H1 (cell line): ENCODE measurements around the genes ITGAE and ATP2A3.

DNA sequence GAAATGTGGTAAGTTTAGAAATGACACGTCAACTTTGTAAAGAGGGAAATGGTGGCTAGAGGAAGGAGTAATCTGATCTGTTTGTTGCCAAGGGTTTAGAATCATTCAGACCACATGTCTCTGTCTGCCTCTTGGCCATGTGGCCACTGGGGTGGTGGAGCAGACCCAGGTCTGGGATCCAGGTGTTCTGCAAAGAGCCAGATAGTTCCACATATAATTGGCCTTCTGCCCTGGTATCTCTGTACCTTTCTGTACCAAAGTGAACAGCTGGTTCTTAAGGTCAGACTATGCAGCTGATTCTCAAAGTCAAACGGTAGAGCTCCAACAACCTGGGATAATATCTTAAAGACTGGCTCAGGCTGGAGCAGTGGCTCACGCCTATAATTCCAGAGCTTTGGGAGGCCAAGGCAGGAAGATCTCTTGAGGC, 3.7 kb downstream of the CTNS start:
- RRBS = no CpG with 5 or more reads among the region's 3 CpGs
CAGE:
- cytosol, long polyA plus RNA = no peak
- long polyA plus RNA = no peak
- nucleus, long polyA plus RNA = no peak

DNA sequence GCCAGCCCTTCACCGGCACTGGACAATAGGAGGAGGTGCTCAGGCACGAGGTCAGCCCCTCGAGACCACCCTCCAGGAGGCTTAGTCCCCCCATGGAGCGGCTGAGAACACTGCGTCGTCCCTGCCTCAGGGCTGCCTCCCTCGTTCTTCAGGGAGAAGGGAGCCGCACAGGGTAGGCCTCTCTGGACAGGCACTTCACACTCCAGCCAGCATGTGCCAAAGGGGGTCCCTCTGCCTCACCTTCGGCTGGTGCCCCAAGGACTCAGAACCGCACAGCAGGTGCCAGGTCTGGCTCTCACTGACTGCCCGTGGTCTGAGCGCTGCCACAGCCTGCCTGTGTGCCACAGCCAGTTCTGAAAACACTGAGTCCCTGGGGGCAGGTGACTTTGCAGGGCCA, 7.1 kb downstream of the P2RX5 start:
- RRBS = no CpG with 5 or more reads among the region's 12 CpGs
CAGE:
- cytosol, long polyA plus RNA = no peak
- long polyA plus RNA = no peak
- nucleus, long polyA plus RNA = no peak

- RRBS = no CpG with 5 or more reads among the region's 14 CpGs
CAGE:
- cytosol, long polyA plus RNA = no peak
- long polyA plus RNA = no peak
- nucleus, long polyA plus RNA = no peak
Observed at GRCh38 chr17:3796398-3796851, 4.6 kb downstream of the ITGAE start.

- RRBS = no CpG with 5 or more reads among the region's 13 CpGs
CAGE:
- cytosol, long polyA plus RNA = no peak
- long polyA plus RNA = no peak
- nucleus, long polyA plus RNA = no peak
Observed at GRCh38 chr17:3800950-3801414, at the start of gene ITGAE. ITGAE (minus strand) TSS chr17:3801188.

DNA sequence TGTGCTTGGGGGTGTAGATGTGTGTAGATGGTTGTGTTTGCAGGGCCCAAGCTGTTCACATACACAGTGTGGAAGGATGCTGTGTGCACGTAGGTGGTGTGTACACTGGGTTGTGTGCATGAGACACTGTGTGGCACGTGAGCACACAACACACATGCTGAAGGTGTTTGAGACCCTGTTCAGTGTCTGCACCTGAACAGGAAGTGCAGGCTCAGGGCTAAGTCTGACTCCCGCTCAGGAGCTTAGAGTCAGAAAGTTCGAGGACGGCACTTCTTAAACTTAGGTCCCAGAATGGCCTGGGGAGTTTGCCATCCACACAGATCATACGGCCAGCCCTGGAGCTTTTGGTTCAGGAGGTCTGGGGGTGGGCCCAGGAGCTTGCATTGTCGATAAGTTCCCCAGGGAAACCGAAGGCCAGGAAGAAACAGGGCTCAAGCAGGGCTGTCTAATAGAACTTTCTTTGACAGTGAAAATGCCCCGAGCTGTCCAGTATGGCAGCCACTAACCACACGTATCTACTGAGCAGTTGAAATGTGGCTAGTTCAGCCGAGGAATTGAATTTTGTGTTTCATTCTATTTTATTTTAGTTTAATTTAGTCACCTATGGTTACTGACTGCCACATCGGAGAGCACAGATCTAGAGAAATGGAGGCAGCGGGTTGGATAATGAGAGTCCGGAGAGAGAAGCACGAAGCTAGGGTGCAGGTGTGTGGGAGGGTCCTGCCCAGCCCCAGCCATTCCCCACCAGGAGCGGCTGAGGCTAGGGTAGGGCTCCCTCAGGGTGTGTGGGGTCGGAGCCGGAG, 4.2 kb upstream of the CAMKK1 start:
- RRBS = 85% methylated on average over 1 of the region's 18 CpGs
CAGE:
- cytosol, long polyA plus RNA = no peak
- long polyA plus RNA = no peak
- nucleus, long polyA plus RNA = no peak

GRCh38 chr17:3905064-3905705, 11.1 kb downstream of the P2RX1 start:
- RRBS = no CpG with 5 or more reads among the region's 16 CpGs
CAGE:
- cytosol, long polyA plus RNA = no peak
- long polyA plus RNA = no peak
- nucleus, long polyA plus RNA = no peak

DNA sequence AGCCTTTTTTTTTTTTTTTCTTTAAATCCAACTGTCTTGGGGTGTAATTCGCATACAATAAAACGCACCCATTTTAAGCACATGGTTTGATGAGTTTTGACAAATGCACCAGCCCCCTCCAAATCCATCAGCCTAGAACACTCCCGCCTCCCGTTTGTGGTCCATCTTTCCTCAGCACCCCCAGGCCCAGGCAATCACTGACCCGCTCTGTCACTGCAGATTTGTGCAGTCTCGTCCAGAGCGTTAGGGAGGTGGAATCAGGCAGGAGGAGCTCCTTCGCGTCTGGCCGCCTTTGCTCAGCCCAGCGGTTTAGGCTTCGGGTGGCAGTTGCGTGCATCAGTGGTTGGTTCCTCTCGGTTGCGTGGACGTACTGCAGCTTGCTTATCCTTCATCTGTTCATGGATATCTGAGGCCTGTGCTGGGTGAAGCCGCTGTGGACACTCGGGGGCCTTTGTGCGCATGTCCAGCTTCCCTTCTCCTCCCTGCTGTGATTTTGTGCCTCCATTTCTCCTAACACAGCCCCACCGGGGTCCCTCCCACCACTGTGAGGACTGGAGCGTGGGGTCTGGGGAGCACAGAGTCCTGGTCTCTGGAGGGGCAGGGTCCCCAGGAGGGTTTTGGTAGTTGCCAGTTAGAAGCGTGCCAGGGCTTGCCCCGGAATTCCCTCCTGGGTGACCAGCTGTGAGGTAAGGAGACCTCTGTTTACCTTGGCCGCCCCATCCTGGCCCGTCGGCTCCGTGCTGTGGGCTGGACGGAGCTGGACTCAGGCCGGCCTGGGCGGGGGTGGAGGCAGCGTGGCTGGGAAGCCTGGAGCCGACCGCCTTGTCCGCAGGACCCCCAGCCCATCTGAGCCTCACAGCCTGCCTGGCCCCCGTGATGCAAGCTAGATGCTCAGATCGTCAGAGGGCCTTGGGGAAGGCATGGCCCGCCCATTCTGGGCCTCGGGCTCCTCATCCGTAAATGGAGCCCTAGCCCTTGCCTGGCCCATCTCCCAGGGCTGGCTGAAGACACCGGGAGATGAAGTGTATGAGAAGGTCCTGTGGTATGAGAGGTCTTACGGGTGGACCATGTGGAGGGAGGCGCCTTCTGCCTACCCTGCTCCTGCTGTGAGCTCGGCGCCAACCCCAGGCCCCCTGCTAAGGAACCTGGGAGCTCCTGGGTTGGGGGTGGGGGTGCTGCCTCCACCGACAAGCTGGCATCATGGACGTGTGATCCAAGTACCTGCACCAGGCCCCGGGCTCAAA, 5.0 kb upstream of the P2RX1 start:
- RRBS = no CpG with 5 or more reads among the region's 47 CpGs
CAGE:
- cytosol, long polyA plus RNA = no peak
- long polyA plus RNA = no peak
- nucleus, long polyA plus RNA = no peak

- RRBS = 83% methylated on average over 1 of the region's 20 CpGs
CAGE:
- cytosol, long polyA plus RNA = no peak
- long polyA plus RNA = no peak
- nucleus, long polyA plus RNA = no peak
Observed at GRCh38 chr17:3928235-3928853, 12.1 kb upstream of the P2RX1 start.

DNA sequence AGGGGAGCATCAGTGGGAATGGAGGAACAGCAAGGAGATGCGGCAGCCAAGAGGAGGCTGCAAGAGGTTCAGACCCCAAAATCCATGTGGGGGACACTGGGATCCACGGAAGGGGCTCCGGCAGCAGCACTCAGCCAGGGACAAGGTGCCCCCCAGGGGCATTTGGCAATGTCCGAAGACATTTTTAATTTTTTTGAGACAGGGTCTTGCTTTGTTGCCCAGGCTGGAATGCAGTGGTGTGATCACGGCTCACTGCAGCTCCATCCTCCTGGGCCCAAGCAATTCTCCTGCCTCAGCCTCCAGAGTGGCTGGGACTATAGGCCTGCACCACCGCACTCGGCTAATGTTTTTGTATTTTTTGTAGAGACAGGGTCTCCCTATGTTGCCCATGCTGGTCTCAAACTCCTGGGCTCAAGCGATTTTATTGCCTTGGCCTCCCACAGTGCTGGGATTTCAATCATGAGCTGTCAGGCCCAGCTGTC, 11.8 kb downstream of the ATP2A3 start:
- RRBS = no CpG with 5 or more reads among the region's 8 CpGs
CAGE:
- cytosol, long polyA plus RNA = no peak
- long polyA plus RNA = no peak
- nucleus, long polyA plus RNA = no peak

DNA sequence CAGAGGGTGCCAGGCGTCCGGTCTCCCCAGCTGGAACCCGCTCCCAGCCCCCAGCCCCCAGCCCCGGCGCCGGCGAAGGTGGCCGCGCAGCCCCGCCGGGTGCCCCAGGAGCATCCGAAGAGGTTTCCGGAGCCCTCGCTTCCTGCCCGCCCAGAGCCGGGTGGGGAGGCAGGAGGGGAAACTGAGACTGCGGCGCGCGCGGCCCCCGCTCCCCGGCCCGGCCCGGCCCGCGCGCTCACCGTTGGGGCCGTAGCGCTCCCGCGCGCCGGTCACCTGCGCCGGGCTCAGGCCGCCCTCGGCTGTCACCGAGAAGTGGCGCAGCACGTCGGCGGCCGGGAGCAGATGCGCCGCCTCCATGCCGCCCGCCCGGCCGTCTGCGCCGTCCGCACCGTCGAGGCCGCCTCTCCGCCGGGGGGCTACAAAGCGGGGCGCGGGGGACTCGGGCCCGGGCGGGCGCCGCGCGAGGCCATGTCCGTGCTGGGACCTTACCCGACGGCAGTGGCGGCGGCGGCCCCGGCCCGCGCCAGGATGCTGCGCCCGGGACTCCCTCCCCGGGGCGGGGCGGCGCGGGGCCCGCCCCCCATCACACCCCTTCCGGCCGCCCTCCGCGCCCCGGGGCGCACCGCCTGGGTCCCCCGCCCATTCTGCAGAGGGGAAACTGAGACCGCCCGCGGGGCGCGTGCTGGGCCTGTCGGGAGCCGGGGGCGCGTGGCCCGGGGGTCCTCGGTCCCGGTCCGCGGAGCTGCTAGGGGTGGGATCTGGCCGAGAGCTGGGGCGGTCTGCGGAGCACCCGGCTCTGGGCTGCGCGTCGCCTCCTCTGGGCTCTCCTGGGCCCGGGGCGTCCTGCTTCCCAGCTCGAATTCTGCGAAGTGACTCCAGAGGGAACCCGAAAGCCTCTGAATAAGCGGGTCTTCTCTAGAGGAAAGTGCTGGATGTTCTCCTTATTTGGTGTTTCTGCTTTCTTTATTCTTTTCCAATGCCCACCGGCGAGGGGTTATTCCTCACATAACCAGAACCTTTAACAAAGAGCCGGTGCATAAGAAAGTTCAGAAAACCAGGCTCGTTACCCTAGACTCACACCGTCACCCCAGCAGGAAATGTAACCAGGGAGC, at the start of gene ATP2A3:
TSS of gene ATP2A3 (minus strand) at position 503 of the 1,112 bp plus-strand sequence.
- RRBS = 2% methylated on average over 87 of the region's 126 CpGs
CAGE:
- cytosol, long polyA plus RNA = no peak
- long polyA plus RNA = start-site peak on the minus strand centred at position 524 of the sequence, 60 bp wide, 41 and 31 reads in 2 replicates
- nucleus, long polyA plus RNA = no peak

- RRBS = no CpG with 5 or more reads among the region's 6 CpGs
CAGE:
- cytosol, long polyA plus RNA = no peak
- long polyA plus RNA = no peak
- nucleus, long polyA plus RNA = no peak
Observed at GRCh38 chr17:4032751-4033139, 68.5 kb upstream of the ATP2A3 start.

- RRBS = no CpG with 5 or more reads among the region's 4 CpGs
CAGE:
- cytosol, long polyA plus RNA = no peak
- long polyA plus RNA = no peak
- nucleus, long polyA plus RNA = no peak
Observed at GRCh38 chr17:4070491-4071012, 72.3 kb downstream of the ZZEF1 start.

GRCh38 chr17:4167851-4168050, 24.8 kb downstream of the CYB5D2 start:
- RRBS = no CpG with 5 or more reads among the region's 10 CpGs
CAGE:
- cytosol, long polyA plus RNA = no peak
- long polyA plus RNA = no peak
- nucleus, long polyA plus RNA = no peak

- RRBS = no CpG with 5 or more reads among the region's 5 CpGs
CAGE:
- cytosol, long polyA plus RNA = no peak
- long polyA plus RNA = no peak
- nucleus, long polyA plus RNA = no peak
Observed at GRCh38 chr17:4235544-4236063, 28.2 kb downstream of the ANKFY1 start.

- RRBS = no CpG with 5 or more reads among the region's 7 CpGs
CAGE:
- cytosol, long polyA plus RNA = no peak
- long polyA plus RNA = no peak
- nucleus, long polyA plus RNA = no peak
Observed at GRCh38 chr17:4262751-4263150, 1.0 kb downstream of the ANKFY1 start.

DNA sequence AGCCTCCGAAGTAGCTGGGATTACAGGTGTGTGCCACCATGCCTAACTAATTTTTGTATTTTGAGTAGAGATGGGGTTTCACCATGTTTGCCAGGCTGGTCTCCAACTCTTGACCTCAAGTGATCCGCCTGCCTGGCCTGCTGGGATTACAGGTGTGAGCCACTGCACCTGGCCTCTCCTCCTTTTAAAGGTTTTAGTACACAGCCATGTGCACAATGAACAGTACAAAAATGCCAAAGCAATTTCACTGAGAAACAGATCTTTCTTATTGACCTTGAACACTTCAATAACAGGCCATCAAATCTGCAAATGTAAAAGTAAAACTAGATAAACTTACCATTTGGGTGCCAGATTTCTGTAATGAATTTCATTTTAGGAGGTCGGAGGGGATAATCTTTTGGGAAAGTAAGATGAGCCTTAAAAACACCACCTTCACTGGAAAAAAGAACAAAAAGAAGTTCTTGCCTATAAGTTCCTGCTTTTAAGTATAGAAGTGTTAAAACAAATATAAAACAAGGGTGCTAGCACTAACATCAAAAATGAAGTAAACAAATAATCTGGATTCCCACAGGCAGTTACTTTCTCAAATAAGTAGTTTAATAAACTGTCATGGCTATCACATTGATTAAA, 32.7 kb upstream of the ANKFY1 start:
- RRBS = no CpG with 5 or more reads among the region's 3 CpGs
CAGE:
- cytosol, long polyA plus RNA = no peak
- long polyA plus RNA = no peak
- nucleus, long polyA plus RNA = start-site peak on the minus strand centred at position 434 of the sequence, 69 bp wide, 6 reads

GRCh38 chr17:4481295-4481873, 17.3 kb upstream of the SPNS2 start:
- RRBS = no CpG with 5 or more reads among the region's 11 CpGs
CAGE:
- cytosol, long polyA plus RNA = no peak
- long polyA plus RNA = no peak
- nucleus, long polyA plus RNA = no peak

DNA sequence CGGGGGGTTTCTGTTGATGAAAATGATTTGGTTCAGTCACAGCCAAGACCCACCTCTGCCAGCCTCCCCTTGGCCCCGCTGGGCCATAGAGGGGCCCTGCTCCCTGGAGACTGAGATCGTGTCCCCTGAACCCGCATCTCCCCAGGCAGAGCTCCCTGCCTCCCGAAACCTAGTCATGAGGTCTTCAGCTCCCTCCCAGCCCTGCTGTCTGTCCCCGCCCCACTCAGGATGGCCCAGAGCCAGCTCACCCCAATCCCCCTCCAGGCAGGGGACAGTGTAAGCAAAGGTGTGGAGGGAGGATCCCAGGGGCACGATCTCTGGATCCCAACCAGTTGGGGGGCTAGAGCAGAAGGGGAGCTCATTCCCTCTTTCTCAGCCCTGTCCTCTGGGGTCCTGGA, 16.1 kb upstream of the SPNS2 start:
- RRBS = no CpG with 5 or more reads among the region's 7 CpGs
CAGE:
- cytosol, long polyA plus RNA = no peak
- long polyA plus RNA = no peak
- nucleus, long polyA plus RNA = no peak

DNA sequence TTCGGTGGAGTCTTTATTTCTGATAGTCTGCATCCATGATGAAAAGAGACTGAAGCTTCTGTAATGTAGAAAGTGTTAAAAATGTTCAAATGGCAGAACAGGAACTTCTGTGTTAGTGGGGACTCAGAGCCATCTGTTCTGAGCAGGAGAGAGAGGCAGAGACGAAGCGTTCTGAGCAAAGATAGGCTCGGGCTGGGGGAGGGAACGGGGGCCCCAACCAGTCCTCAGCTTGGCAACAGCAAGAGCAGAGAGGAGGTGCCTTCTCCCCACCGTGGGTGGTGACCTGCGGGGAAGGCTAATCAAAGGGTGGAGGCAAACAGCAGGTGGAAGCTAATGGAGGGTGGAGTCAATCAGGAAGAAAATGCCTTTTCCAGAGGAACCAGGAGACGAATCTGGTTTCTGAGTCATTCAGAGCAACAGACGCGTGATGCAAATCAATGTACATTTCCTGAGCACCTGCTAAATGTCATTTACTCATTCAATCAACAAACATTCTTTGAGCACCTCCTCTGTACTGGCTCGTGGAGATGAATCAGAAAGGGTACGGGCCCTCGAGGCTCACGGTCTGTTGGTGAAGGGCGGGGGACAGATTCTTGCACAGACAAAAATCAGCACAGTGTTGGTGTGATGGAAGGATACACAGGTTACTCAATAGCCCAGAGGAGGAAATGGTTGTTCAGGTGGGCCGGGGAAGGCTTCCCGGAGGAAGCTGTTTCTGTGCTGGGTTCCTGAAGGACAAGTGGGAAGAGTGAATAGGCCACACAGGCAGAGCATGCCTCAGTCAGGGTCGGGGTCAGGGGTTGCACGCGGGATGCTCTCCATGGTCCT, 5.8 kb upstream of the SPNS2 start:
- RRBS = no CpG with 5 or more reads among the region's 20 CpGs
CAGE:
- cytosol, long polyA plus RNA = no peak
- long polyA plus RNA = no peak
- nucleus, long polyA plus RNA = no peak

GRCh38 chr17:4518813-4519560, 20.3 kb downstream of the SPNS2 start:
- RRBS = no CpG with 5 or more reads among the region's 23 CpGs
CAGE:
- cytosol, long polyA plus RNA = no peak
- long polyA plus RNA = no peak
- nucleus, long polyA plus RNA = no peak